Transverse colon (tissue), 4 donors: ENCODE measurements around a stretch of chr17.

GRCh38 chr17:1046820-1047590, 50.1 kb downstream of the TIMM22 start:
- PRO-cap: no peak
- RAMPAGE, long total RNA, 4 experiments: no peak in any of the 4 experiments

GRCh38 chr17:1053121-1054280, 56.6 kb downstream of the TIMM22 start:
- PRO-cap: no peak
- RAMPAGE, long total RNA, 4 experiments: start-site peak on the minus strand in 2 of 4 experiments, at chr17:1053612-1054027 at its widest, 5 to 8 reads per replicate

DNA sequence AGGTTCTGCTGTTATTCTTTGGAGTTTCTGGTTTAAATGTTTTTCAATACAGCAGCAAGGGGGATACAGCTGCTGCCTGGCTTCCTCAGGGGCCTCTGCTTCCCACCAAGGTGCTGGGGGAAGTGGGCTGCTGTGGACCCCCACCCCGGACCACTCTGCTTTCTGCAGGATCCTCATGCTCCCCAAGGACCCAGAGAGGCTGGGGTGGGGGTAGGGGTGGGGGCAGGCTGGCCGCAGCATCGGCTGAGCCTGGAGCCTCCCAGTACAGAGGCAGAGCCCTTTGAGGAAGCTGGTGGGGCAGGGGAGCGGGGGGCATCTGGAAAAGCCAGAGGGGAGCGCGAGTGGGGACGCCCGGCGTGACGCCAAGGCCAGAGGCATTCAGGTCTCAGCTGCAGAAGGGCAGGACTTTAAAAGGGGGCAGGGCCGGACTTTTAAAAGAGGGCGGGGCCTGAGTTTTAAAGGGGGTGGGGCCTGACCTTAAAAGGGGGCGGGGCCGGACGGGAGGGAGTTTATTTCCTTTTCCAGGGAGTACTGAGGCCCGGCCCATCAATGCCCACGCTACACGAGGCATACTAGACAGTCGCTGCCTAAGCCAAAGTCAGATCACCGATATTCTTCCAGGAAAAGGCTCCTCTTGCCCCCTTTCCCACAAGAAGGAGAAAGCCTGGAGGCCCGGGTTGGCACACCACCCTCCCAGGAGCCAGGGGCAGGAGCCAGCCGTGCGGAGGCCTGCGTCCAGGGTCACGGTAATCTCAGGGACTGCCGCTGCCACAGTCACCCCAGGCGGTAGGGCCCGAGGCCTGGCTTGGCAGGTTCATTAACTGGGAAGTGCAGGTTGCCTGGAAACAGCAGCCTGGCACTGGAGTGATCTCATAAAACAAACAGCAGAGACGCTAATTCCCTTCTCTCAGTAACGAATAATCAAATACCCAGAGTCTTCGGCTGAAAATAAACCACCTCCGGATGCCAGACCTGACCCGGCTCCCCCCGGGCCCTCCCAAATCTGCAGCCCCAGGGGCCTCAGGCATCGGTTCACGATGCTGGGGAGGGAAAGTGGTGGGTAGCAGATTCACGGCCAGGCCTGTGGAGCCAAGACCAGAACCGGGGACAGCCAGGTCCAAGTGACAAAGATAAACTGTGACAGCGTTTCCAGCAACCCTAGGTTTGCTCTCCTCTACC, 90.6 kb downstream of the TIMM22 start:
- PRO-cap: bidirectional peak, plus-strand start at position 575 of the sequence, minus-strand start at position 380 of the sequence
- RAMPAGE, long total RNA, 4 experiments: no peak in any of the 4 experiments

GRCh38 chr17:1108061-1108597, 71.7 kb downstream of the ABR start:
- PRO-cap: bidirectional peak, plus-strand start at chr17:1108191, minus-strand start at chr17:1108140; bidirectional peak, plus-strand start at chr17:1108505, minus-strand start at chr17:1108433
- RAMPAGE, long total RNA, 4 experiments: start-site peak on the minus strand in 1 of 4 experiments, at chr17:1108342-1108494 at its widest, 12 reads per replicate

DNA sequence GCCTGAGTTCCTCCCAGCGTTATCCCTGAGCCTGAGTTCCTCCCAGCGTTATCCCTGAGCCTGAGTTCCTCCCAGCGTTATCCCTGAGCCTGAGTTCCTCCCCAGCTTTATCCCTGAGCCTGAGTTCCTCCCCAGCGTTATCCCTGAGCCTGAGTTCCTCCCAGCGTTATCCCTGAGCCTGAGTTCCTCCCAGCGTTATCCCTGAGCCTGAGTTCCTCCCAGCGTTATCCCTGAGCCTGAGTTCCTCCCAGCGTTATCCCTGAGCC, 60.7 kb downstream of the ABR start:
- PRO-cap: unidirectional peak, plus-strand start at position 92 of the sequence
- RAMPAGE, long total RNA, 4 experiments: no peak in any of the 4 experiments

DNA sequence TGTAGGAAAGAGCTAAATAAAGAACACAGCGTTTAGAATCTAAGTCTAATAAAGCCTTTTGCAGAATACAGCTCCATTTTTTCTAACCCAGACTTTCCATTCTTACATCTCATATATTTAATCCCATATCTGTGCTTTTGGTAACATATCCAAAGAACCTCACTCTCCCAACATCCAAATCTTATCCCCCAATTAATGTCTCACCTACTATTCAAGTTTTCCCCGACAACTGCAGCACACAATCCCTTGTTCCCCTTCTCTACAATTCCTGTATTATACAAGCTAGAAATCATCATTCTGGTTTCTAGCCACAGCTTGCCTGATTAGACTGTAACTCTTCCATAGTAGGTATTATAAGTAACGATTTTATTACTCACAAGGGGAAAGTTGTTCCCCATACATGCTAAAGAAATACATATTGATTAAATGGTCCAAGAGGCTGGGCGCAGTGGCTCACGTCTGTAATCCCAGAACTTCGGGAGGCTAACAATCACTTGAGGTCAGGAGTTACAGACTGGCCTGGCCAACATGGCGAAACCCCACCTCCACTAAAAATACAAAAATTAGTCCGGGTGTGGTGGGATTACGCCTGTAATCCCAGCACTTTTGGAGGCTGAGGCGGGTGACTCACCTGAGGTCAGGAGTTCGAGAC, 19.2 kb downstream of the YWHAE start:
- PRO-cap: no peak
- RAMPAGE, long total RNA, 4 experiments: start-site peak on the minus strand in 1 of 4 experiments, centred at position 296 of the sequence, 7 reads per replicate

GRCh38 chr17:1397539-1398494, 2.2 kb downstream of the YWHAE start:
- PRO-cap: no peak
- RAMPAGE, long total RNA, 4 experiments: start-site peak on the minus strand in 2 of 4 experiments, at chr17:1397833-1397957 at its widest, 9 to 12 reads per replicate

DNA sequence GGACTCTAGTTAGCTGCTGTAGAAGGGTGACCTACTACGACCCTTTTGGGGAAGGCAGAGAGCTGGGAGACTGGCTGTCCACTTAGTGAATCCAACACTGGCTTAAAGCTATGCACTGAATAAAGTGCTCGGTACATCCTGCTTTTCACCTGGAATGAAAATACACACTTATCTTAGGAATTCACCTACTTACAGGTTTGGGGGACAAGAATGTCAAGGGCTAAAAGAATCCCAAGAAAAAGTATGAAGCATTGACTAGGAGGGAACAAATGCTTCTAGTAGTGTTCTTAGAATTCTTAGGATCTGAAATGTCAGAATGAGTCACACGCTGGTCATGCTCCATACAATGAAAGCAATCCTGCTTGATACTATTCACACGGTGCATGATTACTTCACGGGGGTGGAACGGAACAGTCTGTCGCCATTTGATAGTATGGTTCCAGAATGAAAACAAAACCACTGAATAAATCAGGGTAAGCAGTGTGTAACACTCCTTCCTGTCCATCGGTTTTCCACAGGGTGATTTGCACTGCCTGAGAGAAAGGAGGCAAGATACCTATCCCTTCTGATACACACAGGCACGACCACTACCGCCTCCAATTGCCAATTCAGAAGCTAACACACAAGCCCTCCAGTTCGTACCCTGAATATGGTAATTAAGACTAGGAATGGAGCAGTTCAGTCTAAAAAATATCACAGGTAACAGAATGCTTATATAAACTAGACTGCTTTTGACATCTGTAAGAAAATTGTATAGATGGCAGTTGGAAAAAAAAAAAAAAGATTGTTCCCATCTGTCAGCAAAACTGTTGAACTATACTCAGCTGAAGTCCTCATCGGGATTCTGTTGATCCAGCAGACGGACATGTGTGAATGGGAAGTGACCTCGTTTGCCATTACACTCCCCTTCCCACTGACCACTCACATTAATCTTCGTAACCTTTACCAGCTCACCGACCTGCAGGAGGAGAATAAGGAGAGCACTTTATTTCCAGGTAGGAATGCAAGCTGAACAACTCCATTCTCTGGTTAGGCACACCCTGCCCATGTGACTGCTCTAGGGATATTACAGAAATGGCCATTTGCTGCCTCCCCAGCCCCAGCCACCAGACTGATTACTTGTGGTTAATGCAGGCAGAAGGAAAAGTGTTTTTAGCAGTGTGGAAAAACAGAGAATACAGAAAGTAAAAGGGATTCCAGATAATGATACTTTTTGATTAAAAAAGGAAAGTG, 23.1 kb upstream of the YWHAE start:
- PRO-cap: no peak
- RAMPAGE, long total RNA, 4 experiments: start-site peak on the minus strand in 1 of 4 experiments, centred at position 822 of the sequence, 17 reads per replicate

- PRO-cap: no peak
- RAMPAGE, long total RNA, 4 experiments: start-site peak on the minus strand in 1 of 4 experiments, at chr17:1482935-1482939 at its widest, 36 reads per replicate
Observed at GRCh38 chr17:1482774-1483081, 9.8 kb downstream of the MYO1C start.

GRCh38 chr17:1494858-1496237, 2.9 kb upstream of the MYO1C start:
- PRO-cap: no peak
- RAMPAGE, long total RNA, 4 experiments: no peak in any of the 4 experiments

DNA sequence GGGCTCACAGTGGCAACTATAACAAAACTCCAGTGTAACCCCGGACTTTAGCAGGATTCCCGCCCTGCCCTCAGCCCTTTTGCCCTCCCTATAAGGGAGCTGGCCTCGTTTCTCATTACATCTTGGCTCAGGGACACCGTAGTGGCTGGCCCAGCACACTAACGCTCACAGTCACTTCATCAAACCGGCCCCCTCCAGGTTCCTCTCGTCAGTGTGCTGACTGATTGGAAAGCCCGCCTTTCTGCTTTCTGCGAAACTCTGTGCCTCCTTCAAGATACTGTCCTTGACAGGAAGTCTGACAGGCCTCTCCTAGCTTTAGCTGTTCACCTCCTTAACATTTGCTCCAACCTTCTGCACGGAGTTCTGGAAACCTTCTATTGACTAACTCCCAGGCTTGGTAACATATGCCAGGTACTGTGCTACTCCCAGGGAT, 11.3 kb upstream of the MYO1C start:
- PRO-cap: no peak
- RAMPAGE, long total RNA, 4 experiments: no peak in any of the 4 experiments

- PRO-cap: no peak
- RAMPAGE, long total RNA, 4 experiments: start-site peak on the minus strand in 1 of 4 experiments, at chr17:1509668-1509881 at its widest, 7 reads per replicate
Observed at GRCh38 chr17:1509502-1509877, 6.9 kb downstream of the INPP5K start.

- PRO-cap: no peak
- RAMPAGE, long total RNA, 4 experiments: no peak in any of the 4 experiments
Observed at GRCh38 chr17:1620720-1621641, 7.7 kb downstream of the SLC43A2 start.

DNA sequence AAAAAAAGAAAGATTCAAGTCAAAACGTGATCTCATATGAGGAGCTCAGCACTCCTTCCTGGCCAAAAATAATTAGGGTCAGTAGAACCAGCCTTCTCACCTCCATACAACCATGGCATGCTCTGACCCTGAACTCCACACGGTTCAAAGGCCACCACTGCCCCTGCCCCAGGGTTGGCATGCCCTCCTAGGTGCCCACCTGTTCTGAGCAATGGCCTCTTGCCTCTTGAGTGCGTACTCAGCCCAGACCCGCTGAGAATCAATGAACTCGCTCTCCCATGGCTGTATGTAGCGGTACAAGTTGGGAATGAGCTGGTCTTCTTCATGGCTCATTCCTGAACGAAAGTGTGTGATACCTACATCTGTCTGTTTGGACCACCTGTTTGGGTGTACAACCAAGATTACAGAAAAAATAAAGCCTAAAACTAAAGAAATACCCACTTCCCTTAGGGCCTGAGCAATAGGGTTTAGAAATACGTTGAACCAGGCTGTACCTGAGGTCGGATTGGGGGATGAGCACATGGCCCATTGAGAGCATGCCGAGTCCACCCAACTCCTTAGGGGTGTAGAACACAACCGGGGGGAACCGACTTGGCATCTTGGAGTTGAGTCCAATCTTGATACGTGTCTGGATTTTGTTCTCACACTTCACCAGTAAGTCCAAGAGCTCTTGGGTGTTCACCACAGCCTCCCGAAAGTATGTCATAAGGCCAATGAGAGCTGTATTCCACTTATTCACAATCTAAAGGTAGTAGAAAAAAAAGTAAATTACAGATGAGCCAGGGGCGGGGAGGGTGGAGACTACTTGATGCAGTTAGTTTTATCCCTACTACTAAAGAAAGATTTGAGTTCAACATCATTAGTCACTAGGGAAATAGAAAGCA, 12.0 kb upstream of the RILP start:
- PRO-cap: no peak
- RAMPAGE, long total RNA, 4 experiments: start-site peak on the minus strand in 2 of 4 experiments, centred at positions 336 to 699 of the sequence, 18 to 25 reads per replicate

GRCh38 chr17:1713096-1713356, 2.8 kb upstream of the TLCD2 start:
- PRO-cap: no peak
- RAMPAGE, long total RNA, 4 experiments: no peak in any of the 4 experiments

GRCh38 chr17:2027658-2028024, 2.3 kb upstream of the DPH1 start:
- PRO-cap: no peak
- RAMPAGE, long total RNA, 4 experiments: no peak in any of the 4 experiments

- PRO-cap: bidirectional peak, plus-strand start at chr17:2056085, minus-strand start at chr17:2055795
- RAMPAGE, long total RNA, 4 experiments: no peak in any of the 4 experiments
Observed at GRCh38 chr17:2055621-2056466, 941 bp downstream of the HIC1 start.

- PRO-cap: no peak
- RAMPAGE, long total RNA, 4 experiments: no peak in any of the 4 experiments
Observed at GRCh38 chr17:2060628-2061205, 5.8 kb downstream of the HIC1 start.

GRCh38 chr17:2063104-2063813, 8.4 kb downstream of the HIC1 start:
- PRO-cap: no peak
- RAMPAGE, long total RNA, 4 experiments: no peak in any of the 4 experiments

DNA sequence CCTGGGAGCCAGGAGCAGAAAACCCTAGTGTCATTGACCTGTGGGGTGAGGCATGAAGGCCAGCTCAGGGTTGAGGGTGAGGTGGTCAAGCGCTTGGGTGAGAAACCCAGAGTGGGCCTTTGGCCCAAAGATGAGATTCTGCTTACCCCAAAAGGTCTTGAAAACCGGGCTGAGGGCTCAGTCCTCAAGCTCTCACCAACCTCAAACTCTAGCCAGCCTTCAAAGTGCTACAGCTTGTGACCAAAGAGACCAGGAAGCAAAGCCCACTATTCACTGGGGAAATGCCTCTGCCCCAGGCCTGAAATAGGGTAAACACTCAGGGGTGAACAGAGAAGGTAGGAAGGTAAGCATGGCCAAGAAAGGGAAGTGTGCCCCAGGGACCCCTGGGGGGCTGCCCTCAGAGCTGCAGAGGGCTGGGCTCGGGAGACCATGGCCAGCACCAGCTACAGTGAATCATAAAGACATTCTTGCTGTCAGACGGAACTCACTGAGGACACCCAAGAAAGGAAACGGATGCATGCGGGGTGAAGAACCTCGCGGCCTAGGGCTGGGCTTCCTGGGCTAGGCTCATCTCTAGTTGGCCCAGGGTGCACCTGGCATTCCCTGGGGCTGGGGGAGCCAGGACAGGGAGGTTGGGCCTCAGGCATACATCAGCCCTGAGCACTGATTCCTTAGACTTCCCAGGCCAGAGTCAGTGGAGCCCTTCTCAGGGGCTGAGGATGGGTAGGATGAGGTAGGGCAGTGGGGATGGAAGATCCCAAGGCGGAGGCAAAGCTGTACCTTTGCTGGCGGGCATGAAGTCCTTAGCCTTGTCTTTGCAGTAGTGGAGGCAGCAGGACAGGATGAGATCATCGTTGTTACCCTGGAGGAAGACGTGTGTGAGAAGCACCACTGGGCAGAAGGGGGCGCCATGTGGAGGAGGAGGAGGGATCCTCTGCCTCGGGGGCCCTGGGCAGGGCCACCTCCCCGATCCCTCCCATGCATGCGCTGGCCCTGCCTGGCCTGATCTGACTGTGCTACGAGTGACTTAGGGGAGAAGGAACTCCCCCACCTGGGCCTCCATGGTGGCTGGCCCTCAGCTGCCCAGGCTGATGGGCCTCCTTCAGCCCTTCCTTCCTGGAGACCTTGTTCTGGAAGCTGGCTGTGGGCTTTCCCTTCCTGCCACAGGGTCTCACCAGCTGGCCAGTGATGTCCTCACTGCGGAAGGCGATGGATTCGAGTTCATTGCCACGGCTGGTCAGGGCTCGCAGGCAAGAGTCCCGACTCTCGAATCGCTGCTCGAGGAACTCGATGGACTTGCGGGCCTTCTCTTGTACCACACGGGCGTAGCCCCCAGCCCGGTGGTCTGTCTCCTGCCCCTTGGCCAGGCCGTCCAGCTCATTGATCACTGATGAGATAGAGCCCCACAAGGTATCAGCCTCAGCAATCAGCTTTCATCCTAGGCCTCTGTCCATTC, 9.9 kb downstream of the HIC1 start:
- PRO-cap: no peak
- RAMPAGE, long total RNA, 4 experiments: no peak in any of the 4 experiments